Cytotoxic T cell (primary cell): ENCODE data around the genes EIPR1 and SOX11.

DNA sequence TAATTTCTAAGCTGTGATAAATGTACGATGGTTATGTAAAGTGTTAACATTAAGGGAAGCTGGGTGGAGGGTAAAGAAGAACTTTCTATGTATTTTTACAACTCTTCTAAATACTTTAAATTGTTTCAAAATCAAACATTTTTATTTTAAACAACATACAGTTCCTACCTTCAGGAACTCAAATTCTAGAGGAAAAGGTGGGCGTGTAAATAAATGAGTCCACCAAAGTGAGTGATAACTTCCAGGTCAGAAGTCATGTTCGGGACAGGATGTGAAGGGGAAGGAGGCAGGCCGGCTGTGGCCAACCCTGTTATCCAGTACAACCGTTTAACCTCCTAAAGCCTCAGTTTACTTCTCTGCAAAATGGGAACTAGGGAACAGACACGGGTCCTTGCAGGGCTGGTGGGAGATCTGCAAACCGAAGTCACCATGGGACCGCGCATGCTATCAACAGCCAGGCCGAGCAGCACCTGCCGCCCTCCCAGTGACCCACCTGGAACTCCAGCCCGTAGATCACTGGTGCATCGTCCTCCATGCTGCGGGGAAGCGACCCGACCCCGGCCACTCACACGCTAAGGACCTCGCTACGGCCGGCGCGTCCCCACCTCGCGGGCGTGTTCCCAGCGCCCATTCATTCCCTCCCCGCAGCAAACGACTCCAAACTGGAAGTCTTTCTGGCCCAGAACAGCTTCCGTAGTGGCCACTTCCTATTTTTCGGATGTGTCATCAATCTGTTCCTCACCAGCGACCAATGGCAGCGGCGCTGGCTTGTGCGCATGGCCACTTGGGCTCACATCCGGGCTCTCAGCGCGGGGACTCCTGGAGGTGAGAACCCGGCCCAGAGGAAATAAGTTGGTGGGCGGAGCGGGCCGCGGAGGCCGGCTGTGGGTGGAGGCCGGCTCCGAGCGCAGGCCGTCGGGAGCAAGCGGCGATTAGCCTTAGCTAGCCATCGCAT, at the start of gene EIPR1:
Gene EIPR1 (minus strand): TSS at position 664 of the 955 bp plus-strand sequence.
- PRO-cap, 2 experiments = peak in 2 of 2 experiments; most common plus-strand start position 850 of the sequence (in 2); most common minus-strand start position 664 of the sequence (in 2)

GRCh38 chr2:3424523-3425261, 45.2 kb downstream of the TRAPPC12 start:
- PRO-cap, 2 experiments = no peak in any of the 2 experiments

GRCh38 chr2:3493579-3494373, 25.6 kb downstream of the ADI1 start:
- PRO-cap, 2 experiments = peak in 1 of 2 experiments; most common plus-strand start chr2:3493934 (in 1); most common minus-strand start chr2:3493800 (in 1)

- PRO-cap, 2 experiments = no peak in any of the 2 experiments
Observed at GRCh38 chr2:3579515-3580624, 4.8 kb downstream of the RPS7 start.

DNA sequence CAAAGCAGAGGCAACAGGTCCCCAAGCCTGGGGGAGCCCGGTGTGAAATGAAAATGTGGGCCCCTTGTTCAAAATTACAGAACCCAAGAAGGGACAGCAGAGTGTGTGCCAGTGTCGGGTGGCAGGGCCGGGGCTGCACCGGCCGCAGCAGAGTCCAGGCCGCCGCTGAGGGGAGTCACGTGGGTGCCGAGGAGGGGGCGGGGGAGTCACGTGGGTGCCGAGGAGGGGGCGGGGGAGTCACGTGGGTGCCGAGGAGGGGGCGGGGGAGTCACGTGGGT, 10.1 kb downstream of the COLEC11 start:
- PRO-cap, 2 experiments = no peak in any of the 2 experiments

DNA sequence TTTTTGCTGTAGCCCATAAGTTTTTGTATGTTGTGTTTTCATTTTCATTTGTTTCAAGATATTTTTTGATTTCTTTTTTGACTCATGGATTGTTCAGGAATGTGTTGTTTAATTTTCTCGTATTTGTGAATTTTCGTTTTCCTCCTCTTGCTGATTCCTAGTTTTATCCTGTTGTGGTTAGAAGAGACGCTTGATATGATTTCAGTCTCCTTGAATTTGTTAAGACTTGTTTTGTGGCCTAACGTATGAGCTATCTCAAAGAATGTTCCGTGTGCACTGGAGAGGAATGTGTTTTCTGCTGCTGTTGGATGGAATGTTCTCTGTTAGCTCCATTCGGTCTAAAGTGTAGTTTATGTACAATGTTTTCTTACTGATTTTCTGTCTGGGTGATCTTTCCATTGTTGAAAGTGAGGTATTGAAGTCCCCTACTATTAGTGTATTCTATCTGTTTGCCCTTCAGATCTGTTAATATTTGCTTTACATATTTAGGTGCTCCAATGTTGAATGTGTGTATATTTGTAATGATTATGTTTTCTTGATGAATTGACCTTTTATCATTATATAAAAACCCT, 25.9 kb downstream of the COLEC11 start:
- PRO-cap, 2 experiments = no peak in any of the 2 experiments

- PRO-cap, 2 experiments = no peak in any of the 2 experiments
Observed at GRCh38 chr2:3913242-3913753, 209.9 kb downstream of the DCDC2C start.

DNA sequence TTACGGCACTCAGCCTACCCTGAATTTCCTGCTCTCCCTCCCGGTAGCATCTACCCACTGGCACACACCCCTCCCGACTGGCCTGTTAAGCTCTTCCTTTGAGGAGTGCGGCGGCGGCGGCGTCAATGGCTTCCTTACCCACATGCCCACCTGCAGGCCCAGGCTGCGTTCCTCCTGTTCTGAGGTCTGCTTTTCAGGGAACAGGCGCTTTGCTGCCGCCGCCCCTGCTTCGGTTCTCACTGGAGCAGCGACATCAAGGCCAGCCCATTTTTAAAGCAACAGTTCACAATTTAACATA, 432.4 kb downstream of the DCDC2C start:
- PRO-cap, 2 experiments = no peak in any of the 2 experiments

DNA sequence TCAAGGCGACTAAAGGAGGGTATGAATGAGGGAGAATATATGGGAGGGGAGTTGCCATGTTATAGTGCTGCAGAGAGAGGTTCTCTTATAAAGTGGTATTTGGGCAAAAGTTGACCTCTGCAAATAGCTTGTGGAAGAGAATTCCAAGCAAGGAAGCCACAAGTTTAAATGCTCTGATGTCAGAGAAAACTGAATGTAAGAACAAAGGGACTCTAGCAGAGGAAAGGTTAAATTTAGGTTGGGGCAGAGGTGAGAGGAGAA, 575.7 kb upstream of the SOX11 start:
- PRO-cap, 2 experiments = no peak in any of the 2 experiments

GRCh38 chr2:5691144-5692317, 653 bp upstream of the SOX11 start:
- PRO-cap, 2 experiments = no peak in any of the 2 experiments

- PRO-cap, 2 experiments = no peak in any of the 2 experiments
Observed at GRCh38 chr2:5692318-5693015, at the start of gene SOX11. Gene SOX11 (plus strand): TSS chr2:5692384.

GRCh38 chr2:6186409-6187366, 494.5 kb downstream of the SOX11 start:
- PRO-cap, 2 experiments = no peak in any of the 2 experiments

DNA sequence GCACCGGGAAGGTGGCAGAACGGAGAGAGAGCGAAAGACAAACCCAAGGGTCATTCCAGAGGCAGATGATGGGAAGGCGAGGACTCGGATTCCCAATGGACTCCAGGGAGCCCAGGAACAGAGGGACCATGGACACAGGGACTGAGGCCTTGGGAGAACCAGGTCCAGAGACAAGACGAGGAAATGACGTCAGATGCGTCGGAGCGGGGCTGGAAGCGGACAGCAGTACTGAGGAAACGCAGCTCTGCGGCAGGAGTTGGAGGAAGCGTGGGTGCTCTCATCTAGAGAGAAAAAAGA, 44.9 kb downstream of the CMPK2 start:
- PRO-cap, 2 experiments = no peak in any of the 2 experiments

DNA sequence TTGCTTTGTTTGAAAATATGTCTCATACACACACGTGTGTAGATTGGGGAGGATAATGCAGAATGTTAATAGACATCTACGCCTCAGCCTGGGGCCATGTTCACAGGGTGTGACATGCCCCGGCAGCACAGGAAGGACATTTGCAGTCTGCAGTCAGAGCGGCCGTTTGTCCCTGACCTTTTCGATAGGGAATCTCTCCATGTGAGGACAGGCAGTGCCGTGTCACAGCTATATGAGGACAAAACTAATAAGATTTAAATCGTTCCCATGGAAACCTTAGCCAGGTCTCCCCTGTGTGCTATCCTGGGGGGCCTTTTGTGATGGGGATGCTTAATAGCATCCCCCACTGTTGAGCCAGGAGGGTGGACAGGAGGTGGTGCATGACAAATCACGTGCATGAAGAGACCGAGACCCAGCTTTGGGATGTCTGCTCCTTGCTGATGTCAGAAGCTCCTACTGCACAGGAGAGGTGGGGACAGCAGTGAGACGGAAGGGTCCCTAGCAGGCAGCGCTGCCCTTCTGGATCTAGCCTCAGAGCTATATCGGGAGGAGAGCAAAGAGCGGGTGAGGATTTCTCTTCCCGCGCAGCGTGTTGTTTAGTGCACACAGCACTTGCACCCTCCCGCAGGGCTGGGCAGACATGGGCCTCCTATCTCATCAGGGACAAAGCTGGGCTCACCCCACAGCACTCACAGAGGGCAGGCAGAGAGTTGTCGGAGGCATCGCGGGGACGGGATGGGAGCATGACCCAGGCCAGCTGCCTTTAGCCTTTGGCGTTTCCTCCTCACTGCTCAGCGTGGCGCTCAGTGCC, 100.7 kb downstream of the RNF144A start:
- PRO-cap, 2 experiments = no peak in any of the 2 experiments

GRCh38 chr2:7567504-7568052, 650.4 kb downstream of the RNF144A start:
- PRO-cap, 2 experiments = peak in 1 of 2 experiments; most common plus-strand start chr2:7567807 (in 1); most common minus-strand start chr2:7567639 (in 1)

DNA sequence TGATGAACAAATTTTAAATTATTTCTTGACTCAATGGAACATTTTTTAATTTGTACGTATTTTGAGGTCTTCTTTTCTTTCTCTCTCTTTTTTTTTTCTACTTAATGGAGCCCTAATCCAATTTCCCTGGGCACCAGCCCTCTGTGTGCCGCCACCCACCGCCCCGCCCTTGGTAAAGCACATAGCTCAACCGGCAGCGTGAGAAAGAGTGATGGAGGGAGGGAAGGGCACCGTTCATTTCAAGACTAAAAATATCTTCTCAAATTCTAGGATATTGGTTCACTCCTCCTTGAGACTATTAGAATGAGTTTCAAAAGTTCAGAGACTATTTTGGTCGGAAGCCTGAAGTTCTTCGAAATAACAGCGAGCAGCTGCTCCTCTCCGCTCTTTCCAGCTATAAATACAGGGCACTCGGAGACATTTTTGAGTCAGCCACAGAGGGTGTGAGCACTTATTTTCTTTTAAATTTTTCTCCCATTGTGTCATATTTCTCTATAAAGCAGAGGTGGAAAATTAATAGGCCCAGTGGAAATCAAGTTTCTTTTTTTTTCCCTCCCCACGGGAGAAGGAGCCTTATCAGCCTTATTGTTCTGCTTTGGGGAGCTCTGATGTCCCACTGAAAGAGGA, 731.7 kb upstream of the ID2 start:
- PRO-cap, 2 experiments = no peak in any of the 2 experiments

DNA sequence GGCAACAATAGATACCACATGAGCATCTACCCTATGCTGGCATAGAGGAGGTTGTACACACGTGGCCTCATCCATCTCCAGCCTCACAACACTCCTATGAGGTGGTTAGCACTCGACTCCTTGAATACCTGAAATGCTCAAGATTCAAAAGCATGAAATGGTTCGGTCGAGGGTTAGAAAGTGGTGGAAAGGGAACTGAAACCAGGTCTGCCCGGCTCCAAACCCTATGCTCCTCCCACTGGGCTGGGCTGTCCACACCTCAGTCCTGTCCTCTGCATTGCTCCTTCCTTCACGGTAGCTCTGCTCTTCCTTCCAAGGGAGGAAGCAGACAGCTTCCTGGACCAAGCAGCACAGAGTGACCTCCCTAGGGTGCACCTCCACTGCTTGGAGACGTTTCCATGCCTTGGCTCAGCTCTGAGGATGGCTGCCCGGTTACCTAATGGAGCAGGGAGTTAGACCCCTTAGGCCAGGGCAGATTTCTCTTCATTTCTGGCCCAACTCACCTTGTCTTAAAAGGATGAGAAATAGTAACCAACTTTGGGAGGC, 565.1 kb upstream of the ID2 start:
- PRO-cap, 2 experiments = no peak in any of the 2 experiments

- PRO-cap, 2 experiments = no peak in any of the 2 experiments
Observed at GRCh38 chr2:8143937-8144685, 537.7 kb upstream of the ID2 start.

- PRO-cap, 2 experiments = no peak in any of the 2 experiments
Observed at GRCh38 chr2:8456923-8457590, 224.8 kb upstream of the ID2 start.

DNA sequence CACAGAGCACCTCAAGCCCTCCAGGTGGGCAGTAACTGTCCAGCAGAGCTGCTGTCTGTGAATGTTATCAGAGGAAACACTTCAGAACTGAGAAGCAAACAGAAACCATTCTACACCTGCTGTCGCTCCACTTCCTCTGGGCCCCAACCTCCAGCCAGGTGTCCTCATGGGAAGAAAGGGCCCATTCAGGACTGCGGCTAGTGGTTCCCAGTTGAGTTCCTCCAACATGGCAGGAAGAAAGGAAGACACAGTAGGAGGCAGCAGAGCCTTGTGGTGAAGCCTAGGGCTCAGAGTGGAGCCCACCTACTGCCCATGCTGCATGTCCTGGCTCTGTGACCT, 165.9 kb upstream of the ID2 start:
- PRO-cap, 2 experiments = no peak in any of the 2 experiments